Amniotic epithelial cell (primary cell): ENCODE measurements around a stretch of chr15.

DNA sequence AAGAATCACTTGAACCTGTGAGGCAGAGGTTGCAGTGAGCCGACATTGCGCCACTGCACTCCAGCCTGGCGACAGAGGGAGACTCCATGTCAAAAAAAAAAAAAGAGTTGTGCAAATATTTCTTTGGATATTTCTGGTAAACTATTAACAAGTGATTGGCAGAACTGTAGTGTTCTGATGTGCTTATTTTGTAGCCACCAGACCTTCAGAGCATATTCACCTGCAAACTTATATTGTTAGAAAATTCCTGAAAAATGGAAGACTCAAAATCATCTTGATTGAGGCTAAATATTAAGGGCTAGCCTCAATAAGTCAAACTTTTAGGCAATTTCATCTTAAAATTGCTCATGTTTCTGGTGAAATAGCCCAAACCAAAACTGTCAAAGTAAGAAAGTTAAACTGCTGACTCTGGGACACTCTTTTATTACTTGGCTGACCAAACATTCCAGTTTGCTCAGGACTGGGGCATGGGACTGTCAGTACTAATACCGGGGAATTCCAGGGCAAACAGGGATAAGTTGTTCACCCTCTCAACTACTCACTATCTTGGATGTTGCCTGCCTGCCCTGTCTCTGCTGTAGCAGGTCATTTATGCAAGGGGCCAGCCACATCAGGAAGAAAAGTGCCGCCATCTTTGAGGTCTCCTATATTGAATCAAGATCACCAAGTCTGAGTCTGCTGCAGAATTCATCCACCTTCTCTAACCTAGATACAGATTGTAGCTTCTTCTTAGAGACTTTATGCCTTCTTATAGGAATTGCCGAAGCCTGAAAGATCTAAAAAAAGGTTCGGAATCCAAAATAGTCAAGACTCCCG lies 37.1 kb downstream of the ABHD2 start:
- RRBS: no CpG with 5 or more reads among the region's 8 CpGs

DNA sequence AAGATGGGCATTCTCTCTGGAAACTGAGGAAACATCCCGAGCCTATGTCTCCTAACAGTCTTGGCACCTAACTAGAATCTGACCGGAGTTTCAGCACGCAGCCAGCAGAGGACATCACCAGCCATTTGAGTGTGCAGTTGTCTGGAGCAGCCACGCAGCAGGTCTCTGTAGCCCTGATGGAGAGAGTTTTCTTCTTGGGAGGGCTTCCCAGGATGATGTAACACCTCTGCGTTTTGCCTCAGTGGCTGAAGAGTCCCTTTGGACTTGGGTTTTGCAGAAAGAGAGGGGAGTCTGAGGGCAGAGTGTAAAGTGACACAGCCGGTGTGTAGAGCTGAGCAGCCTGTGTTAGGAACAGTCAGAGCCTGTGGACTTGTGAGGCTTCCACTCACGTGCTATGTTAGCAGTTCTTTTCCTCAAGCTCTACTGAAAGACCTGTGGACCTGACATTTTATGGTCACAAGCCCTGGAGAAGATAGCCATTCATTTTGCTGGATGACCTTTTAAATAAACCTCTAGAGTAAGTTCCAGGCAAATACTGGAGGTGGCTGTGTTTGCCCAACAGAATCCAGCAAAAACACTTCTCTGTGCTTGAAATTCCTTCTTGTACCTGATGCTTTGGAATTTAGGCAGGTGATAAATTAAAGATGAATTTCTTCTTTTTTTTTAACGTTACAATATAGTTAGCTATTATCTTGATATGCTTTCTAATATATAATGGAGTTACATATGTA lies 51.7 kb downstream of the ABHD2 start:
- RRBS: no CpG with 5 or more reads among the region's 8 CpGs

GRCh38 chr15:89150844-89151425 lies 62.7 kb downstream of the ABHD2 start:
- RRBS: no CpG with 5 or more reads among the region's 7 CpGs

GRCh38 chr15:89198282-89199444 lies 22.7 kb downstream of the RLBP1 start:
- RRBS: no CpG with 5 or more reads among the region's 11 CpGs

- RRBS: no CpG with 5 or more reads among the region's 13 CpGs
These were observed 15.6 kb downstream of the POLG start for GRCh38 chr15:89318848-89319516.

DNA sequence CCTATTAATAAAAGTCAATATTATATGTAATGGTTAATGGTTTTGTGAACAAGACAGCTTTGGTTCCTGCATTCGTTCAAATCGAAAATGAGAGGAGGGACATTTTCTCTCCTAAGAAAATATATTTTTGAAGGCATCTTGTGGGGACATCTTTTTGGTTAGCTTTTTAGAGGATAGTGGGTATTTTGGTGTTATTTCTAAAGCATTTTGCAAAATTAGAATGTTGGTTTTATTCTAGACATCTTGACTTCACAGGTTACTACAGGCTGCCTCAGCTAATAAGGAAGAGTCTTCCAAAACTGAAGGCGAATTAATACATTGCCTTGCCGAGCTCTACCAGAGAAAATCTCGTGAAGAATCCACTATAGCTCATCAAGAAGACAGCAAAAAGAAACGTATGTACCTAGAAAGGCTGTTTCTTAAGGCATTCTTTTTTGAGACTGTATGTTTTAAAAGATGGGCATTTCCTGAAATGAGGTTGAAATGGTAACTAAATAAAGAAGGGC lies 18.9 kb downstream of the TICRR start:
- RRBS: no CpG with 5 or more reads among the region's 6 CpGs

DNA sequence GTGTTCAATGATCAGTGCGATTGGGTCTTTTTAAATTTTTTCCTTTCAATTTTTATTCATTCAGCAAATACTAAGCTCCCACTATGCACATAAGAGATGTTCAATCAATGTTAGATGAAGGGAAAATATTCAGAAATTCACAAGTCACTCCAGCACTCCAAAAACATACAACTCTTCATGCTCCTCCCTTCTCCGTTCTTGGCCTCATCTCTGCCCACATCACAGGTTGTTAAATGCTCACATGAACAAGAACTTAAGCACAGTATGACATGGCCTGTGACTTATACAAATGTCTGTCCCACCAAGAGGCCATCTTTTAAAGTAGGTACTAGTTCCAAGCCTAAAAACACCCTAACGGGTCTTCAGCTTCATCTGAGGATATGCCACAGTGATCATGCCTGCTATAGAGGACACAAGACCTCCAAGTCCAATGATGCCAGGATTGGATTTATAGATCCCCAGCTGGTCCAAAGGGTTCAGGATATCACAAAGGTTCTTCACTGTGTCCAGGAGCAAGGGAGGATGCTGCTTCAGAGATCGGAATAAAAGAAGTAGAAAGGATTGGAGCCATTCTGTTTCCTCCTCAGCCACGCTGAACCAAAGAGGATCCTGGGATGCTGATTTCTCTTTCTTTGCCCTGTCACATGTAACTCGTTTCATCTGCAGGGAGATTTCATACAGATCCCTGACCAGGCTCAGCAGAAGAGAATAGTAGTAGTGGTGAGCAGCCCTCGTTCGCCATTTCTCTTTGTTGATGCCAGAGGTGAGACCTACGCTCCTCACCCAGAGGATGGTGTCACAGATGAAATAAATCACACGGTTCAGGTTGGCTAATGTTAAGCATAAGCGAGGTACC lies 4.1 kb upstream of the PLIN1 start:
- RRBS: no CpG with 5 or more reads among the region's 11 CpGs

- RRBS: no CpG with 5 or more reads among the region's 6 CpGs
These were observed 16.7 kb downstream of the MESP2 start for GRCh38 chr15:89792780-89793315.

GRCh38 chr15:89803472-89804663 lies 10.8 kb downstream of the ANPEP start:
- RRBS: 93% methylated on average over 4 of the region's 45 CpGs

DNA sequence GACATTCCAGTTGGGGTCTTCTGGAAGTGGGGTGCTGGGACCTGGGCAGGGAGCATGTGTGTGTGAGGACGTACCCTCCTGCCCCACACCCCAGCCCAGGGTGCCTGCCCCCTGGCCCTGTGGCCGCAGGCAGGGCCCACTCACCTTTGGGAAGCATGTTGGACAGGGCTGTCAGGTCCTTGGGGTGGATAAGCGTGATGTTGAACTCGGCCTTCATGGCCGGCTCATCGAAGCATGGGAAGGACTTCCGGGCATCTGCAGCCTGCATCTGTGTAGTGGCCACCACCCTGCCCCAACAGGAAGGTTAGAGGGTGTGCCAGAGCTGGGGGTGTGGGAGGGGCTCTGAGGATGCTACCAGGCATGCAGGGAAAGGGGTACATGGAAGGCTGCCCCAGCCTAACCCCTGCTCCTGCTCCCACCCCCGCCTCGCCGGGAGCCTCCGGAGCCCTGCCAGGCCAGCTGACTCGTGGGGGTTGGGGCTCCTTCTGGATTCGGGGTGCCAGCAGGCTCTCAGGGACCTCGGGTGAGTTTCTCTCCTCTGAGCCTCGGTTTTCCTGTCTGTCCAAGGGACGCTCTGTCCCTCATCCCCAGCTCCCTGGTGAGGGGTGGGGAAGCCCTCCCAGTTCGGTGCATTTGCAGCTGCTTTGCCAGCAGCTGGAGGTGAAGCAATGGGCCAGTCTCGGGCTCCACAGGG lies 9.3 kb downstream of the ANPEP start:
- RRBS: no CpG with 5 or more reads among the region's 18 CpGs

DNA sequence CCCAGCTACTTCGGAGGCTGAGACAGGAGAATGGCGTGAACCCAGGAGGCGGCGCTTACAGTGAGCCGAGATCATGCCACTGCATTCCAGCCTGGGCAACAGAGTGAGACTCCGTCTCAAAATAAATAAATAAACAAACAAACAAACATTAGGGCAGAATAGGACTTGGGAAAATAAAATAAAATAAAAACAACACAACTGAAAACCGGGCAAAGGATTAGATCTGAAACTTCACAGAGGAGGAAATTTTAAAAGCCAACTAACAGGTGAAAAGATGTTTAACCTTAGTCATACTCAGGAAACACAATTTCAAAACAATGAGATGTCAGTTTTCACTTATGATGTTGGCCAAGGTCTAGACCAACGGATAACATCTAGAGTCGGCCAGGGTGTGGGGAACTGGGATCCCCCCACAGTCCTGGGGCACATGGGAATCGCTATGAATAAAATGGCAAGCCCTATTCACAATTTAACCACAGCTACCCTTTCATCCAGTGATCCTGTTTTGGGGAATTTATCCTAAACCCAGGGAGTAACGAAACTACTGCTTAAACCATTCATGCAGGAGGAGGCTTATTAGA lies 6.0 kb upstream of the ANPEP start:
- RRBS: no CpG with 5 or more reads among the region's 11 CpGs

GRCh38 chr15:89825189-89825678 lies 10.6 kb upstream of the ANPEP start:
- RRBS: 100% methylated on average over 1 of the region's 8 CpGs

GRCh38 chr15:90025724-90026361 lies 24.7 kb downstream of the ZNF710 start:
- RRBS: no CpG with 5 or more reads among the region's 5 CpGs

- RRBS: no CpG with 5 or more reads among the region's 27 CpGs
These were observed 40.0 kb downstream of the IDH2 start for GRCh38 chr15:90061910-90062982.

DNA sequence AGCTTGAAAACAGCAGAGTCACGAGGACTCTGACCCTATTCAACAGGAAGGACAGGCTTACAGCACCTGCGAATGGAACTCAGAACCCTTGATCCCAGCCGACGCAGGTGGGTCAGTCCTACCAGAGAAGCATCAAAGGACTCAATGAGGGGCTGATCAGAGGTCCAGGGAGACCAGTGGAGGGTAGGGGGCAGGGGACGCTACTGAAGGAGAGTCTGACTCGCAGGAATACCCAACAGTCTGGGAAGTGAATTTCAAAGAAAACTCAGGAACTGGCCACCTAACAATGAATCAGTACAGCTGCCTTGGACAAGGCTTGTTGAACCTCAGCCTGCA lies 8.3 kb downstream of the IDH2 start:
- RRBS: no CpG with 5 or more reads among the region's 6 CpGs

GRCh38 chr15:90095649-90096073 lies 6.6 kb downstream of the IDH2 start:
- RRBS: 34% methylated on average over 2 of the region's 4 CpGs

- RRBS: no CpG with 5 or more reads among the region's 11 CpGs
These were observed 1.8 kb downstream of the IDH2 start for GRCh38 chr15:90100380-90101012.

GRCh38 chr15:90160992-90161599 lies 40.0 kb upstream of the SEMA4B start:
- RRBS: no CpG with 5 or more reads among the region's 7 CpGs

GRCh38 chr15:90162943-90163399 lies 38.2 kb upstream of the SEMA4B start:
- RRBS: no CpG with 5 or more reads among the region's 9 CpGs

DNA sequence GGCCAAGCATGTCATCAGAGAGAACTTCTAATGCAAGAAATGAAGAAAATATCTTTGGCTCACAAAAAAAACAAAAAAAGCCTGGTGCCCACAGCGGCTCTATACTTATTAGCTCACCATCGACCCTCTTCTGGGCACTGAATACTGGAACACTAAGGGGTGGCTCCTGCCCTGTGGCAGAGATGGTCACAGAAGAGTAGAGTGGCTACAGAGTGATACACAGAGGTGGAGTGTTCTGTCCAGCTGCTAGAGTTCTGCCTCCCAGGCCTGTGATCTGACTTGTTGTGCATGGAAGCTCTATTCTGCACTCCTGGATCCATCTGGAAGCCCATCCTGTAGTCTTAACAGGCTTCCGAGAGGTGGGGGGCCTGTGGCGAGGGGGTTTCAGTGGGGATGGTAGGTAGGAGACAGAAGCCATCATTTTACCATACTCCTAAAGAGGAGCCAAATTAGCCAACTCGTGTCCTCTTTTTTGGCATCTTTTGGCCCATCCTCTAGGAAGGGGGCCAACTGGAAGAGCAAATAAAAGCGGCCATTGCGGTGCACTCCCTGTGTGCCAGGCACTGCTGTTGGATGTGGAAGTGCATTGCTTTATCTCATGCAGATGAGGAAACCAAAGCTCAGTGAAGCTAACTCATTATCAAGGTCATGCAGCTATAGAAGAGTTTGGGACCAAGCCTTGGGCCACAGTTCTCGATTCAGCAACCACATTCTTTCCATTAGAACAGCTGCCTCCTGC lies 6.0 kb downstream of the SEMA4B start:
- RRBS: no CpG with 5 or more reads among the region's 8 CpGs